Aorta (tissue), 1 donor: ENCODE data around the genes DIO1 and CYB5RL.

DNA sequence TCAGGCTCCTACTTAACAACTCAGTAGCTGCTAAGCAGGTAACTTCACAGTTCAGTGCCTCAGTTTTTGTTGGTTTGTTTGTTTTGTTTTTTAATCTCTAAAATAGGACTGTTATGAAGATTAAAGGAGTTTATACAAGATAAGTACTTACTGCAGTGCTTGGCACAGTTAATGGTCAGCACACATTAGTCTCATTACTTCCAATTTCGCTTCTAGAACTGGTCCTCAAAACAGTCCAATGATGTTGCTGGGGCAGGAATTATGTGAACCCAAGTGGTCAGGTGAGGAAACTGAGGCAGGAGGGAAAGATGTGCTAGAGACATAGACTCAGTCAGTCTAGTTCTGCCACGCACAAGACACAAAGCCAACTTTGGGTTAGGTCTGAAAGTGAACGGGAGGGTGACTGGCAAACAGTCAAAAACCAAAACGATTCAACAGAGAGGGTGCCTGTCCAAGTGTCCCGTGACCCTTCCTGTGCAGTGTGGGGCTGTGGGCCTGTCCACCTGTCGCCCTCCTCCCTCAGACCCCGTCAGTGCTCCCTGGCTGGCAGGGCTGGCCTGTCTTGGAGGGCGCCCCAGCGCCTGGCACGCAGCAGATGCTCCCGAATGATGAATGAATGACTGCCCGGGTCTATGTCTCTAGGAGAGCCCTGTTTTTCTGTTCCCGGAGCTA, 2.5 kb downstream of the LRP8 start:
- PRO-cap = no peak

- PRO-cap = unidirectional peak, minus-strand start at chr1:53326090
Observed at GRCh38 chr1:53325920-53326386, 1.9 kb downstream of the LRP8 start.

DNA sequence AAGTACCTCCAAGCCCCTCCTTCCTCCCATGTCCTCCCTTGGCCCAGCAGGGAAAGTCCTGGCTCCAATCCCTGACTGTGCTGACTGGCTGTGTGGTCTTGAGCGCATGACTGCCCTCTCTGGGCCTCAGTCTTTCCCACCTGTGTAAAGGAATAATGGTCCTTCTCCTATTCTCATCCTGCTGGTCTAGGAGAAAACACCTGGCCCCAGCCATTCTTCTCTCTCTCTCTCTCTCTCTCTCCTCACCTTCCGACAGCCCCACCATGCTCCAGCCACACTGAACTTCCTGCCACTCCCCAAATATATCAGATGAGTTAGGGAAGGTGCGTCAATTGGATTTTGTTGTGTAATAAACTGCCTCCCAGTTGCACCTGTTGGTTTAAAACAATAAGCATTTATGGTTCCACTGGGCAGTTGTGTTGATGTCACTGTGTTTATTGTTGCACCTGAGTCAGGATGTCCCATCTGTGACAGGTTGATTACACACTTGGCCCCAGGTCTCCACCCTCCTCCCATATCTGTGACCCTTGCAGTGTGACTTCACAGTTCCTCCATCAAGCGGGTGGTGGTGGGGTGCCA, 22.3 kb upstream of the LRP8 start:
- PRO-cap = no peak

GRCh38 chr1:53367867-53368483, 40.1 kb upstream of the LRP8 start:
- PRO-cap = no peak

- PRO-cap = no peak
Observed at GRCh38 chr1:53434247-53435207, 24.7 kb upstream of the DMRTB1 start.

GRCh38 chr1:53459452-53460249, 452 bp downstream of the DMRTB1 start:
- PRO-cap = no peak

GRCh38 chr1:53470028-53470643, 10.9 kb downstream of the DMRTB1 start:
- PRO-cap = no peak

GRCh38 chr1:53509280-53509744, 50.1 kb downstream of the DMRTB1 start:
- PRO-cap = no peak

DNA sequence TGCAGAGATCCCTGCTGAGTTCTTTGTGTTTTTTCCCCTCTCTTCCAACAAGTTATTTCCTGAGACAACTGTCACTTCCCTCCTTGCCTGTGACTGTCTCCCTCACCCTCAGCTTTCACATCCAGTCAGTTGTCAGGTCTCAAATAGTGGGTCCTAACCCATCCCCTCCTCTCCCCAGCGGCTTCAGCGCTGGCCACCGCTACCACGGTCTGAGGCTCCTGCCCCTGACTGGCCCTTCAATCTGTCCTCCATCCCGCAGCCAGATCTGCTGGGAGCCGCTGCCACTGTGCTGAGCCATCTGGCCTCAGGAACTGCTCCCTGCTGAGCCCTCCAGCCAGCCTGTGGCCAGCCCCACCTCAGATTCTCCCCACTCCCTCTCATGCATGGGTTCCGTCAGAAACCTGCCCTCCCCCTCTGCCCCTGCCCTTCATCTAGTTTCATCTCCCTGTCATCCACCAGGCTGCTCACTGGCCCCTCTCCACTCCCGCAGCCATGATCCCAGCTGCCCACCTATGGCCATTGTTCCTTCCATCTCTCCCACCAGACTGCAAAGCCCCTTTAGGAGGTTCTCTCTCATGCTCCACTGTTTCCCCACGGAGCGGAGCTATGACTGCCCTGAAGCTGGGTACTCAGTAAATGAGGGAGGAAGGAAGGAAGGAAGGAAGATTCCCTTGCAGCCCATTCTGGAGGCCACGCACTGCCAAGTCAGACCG, 53.2 kb downstream of the GLIS1 start:
- PRO-cap = no peak

DNA sequence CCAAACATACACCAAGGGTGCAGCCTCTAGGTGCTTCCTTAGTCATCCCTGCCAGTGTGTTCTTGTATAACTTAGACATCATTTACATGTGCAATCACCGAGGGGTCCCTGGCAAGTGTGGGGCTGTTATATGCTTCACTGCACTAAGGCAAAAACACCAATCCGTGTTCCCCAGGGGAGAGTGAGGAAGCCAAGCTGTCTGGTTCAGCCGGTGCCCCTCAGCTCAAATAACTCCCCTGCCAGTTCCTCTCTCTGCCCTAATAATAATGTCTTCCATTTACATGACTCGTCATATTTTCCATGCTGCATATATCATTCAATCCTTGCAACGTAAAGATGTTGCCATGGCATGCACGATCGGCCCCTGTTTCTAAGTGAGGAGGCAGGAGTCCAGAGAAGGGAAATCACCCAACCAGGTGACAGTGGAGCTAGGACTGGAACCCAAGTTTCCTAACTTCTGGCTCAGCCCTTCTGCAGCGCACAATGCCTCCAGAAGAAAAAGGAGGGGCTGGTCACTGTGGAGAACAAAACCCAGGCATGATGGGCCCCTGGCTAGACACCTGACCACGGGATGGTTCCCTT, 24.5 kb upstream of the NDC1 start:
- PRO-cap = no peak

GRCh38 chr1:53893930-53894503, at the start of gene DIO1:
Gene DIO1, plus strand, starts transcription at chr1:53894187.
- PRO-cap = no peak

DNA sequence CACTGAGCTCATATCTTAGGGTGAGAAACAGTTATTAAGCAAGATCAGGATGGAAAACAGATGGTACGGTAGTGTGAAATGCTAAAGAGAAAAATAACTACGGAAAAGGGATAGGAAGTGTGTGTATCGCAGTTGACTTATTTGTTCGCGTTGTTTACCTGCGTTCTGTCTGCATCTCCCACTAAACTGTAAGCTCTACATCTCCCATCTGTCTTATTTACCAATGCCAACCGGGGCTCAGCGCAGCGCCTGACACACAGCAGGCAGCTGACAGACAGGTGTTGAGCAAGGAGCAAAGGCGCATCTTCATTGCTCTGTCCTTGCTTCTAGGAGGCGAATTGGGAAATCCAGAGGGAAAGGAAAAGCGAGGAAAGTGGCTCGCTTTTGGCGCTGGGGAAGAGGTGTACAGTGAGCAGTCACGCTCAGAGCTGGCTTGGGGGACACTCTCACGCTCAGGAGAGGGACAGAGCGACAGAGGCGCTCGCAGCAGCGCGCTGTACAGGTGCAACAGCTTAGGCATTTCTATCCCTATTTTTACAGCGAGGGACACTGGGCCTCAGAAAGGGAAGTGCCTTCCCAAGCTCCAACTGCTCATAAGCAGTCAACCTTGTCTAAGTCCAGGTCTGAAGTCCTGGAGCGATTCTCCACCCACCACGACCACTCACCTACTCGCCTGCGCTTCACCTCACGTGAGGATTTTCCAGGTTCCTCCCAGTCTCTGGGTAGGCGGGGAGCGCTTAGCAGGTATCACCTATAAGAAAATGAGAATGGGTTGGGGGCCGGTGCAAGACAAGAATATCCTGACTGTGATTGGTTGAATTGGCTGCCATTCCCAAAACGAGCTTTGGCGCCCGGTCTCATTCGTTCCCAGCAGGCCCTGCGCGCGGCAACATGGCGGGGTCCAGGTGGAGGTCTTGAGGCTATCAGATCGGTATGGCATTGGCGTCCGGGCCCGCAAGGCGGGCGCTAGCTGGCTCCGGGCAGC, at the start of gene CYB5RL:
Gene CYB5RL (minus strand): TSS at position 720 of the 985 bp plus-strand sequence.
- PRO-cap = bidirectional peak, plus-strand start at position 860 of the sequence, minus-strand start at position 700 of the sequence

DNA sequence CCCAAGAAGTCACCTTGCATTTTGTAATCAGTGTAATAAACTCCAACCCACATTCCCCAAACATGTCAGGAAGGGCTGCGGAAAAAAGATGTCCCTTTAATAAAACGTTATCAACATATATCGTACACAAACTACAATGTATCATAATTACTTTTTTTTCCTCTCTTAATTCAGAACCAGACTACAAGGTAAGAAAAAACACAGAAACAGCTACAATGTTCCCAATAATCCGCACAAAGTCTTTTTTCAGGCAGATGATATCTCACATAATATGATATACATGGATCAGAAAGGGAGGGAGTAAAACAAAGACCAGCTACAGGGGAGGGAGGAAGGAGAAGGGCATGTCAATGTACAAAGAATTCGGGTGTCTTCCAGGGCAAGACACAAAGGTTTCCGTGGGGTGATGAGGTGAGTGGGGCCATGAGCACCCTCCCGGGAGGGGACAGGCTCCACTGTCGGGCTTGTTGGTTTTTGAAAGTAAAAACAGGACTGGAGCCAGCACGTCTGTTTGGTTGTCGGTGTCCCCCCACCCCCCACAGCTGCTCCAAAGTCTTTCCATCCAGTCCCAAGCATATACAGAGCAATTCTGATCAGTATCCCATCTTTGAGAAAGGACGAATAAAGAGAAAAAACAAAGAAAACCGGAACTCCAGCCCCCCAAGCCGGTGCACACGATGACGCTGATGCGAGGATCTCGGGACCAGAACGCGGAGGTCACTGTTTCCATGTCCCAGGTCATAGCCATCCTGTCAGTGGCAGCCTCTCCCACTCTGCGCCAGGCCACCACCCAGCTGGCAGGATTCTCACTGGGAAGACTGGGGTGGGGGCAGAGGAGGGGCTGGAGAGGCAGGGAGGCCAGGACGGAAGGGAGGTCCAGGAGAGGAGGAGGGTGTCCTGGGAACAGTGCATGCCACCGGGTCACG, 25.7 kb downstream of the MRPL37 start:
- PRO-cap = no peak

DNA sequence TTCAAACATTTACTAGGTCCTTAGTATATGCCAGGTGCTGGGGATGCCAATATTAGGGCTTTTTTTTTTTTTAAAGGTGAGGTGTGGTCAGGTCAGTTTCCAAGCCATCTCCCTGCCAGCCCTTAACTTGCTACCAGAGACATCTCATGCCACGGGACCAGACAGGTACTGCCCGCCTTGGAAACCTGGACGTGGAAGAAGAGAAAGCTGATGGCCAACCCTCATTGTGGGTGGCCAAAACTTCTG, 78.2 kb downstream of the MRPL37 start:
- PRO-cap = no peak

DNA sequence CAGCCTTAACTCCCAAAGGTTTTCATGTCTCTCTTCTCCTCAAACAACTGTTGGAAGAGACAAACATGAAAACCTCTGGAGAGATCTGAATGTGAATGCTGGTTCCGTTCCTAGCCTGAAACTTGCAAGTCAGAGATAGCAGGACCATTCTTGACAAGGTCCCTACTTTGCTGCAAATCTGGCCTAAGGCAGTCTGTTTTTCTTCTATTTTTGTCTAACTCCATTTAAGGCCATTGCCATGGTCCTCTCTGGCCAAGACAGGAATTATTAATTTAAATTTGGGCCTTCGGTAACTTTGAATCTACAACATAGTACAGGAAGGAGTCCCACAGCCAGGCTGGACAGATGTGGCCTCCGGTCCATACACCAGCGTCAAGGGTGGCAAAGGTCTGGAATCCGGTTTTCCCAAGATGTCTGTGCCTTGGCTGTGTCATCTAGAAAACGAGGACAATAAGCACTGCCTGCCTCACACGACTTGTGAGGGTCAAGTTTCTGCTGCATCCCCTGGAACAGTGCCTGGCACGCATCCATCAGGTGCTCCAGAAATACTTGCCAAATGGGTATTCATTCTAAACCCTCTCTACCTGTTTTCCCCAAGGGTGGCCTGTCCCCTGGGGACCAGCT, 96.3 kb downstream of the MRPL37 start:
- PRO-cap = no peak

GRCh38 chr1:54298326-54299596, 98.8 kb downstream of the MRPL37 start:
- PRO-cap = no peak

DNA sequence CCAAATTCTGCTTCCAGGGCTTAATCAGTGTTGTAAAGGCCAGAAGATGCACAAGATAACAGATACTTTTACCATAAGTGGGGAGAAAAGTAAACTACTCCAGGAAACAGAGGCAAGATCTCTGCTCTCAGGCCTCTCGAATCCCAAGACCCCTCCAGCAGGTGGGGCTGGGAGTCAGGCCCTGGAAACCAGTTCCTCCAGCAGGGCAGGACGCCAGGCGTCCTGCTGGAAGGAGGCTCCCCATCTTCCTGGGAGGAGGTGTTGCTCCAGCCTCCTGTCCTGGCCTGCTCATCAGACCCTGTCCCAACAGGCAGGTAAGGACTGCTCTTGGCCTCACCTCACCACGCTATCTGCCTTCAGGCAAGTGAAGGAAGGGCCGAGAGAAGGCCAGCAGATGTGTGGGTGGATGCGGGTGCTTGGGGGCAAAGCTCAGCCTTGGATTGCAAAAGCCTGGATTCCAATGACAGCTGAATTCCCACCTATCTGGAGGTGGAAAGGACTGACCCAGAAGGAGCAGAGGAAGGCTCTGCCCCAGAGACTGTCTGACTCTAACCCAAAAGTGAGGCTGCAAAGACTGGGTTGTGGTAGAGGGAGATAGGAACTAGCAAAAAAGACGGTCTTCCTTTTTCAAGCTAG, 123.4 kb downstream of the MRPL37 start:
- PRO-cap = no peak

DNA sequence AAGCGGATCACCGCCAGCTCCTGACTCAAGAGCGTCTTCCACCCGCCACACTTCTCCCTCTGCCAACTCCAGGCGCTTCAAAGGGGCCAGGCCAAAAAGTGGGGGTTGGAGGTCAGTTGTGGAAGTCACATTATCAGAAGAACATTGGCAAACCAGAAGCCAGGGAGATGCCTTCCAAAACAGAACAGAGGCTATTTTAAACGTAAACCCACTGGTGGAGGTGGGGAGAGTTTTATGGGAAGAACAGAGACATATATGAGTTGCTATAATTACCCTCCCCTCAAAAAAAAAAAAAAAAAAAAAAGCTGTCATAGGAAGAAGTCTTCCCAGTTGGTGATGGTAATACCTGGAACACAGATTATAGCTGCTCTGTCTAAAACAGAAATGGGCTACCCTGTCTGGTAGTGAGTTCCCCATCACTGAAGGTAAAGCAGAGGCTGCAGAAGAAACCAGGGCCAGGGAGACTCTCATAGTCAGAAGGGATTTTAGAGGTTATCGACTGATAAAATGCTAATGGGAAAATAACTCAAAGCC, 159.0 kb downstream of the MRPL37 start:
- PRO-cap = no peak

DNA sequence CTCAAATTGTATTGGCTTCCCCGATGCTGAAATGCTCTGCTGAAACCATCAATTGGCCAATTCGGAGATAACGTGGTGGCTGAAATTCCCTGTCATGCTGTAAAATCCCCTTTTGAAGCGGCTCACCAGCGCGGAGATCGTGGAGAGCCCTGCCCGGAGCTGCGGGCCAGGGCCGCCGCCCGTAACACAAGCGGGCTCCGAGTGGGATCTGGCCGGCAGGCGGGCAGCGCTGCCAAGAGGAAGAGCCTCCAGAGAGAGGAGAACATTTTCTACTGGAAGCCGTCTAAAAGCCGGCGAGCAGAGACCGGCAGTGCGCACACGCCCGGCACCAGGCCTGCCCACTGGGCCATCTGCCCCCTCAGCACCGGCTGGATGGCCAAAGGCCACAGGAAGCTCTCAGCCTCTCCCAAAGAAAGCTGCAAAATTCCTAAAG, 157.4 kb upstream of the ACOT11 start:
- PRO-cap = no peak

DNA sequence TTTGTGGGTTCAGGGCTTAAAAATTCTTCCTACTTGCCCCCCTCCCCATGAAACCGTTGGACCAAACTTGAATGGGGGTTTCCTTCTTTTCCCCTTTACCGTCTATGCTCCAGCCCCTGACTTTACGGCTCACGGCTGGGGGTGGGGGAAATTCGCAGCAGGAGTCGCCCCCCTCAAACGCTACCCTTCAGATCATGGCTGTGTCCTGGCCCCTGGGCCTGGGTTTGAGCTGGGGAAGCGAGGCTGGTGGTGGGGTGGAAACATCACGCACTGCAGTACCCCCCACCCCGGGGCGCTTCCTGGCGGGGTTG, 59.3 kb upstream of the ACOT11 start:
- PRO-cap = no peak